Colic lymph node (tissue), 1 donor: ENCODE measurements around a stretch of chr6.

DNA sequence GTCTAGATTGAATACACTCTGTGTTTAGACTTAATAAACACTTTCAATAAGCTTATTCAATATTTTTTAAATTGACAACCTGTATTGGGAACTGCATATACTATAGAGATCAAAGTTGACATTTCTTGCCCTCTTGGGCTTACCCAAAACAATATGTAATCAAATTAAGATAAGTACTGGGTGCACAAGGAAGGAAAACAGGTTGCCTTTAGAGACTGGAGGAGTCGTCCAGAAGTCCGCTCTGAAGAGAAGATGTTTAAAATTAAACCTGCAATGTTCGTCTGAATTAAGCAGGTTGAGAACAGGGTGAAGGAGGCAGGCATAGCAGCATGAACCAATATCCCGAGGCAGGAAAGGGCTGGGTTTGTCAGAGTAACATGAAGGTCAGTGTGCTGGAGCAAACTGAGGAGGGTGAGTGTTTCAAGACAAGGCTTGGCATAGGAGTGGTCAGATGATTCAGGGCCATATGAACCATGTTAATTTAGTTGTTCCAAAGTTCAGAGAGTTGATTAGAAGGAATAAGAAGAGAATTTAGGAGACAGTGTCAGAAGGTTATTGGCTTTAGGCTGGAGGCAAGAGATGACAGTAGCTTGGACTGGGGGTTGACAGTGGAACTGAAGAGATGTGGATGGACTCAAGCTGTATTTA is 93.2 kb downstream of the UTRN start:
- PRO-cap, result no peak

DNA sequence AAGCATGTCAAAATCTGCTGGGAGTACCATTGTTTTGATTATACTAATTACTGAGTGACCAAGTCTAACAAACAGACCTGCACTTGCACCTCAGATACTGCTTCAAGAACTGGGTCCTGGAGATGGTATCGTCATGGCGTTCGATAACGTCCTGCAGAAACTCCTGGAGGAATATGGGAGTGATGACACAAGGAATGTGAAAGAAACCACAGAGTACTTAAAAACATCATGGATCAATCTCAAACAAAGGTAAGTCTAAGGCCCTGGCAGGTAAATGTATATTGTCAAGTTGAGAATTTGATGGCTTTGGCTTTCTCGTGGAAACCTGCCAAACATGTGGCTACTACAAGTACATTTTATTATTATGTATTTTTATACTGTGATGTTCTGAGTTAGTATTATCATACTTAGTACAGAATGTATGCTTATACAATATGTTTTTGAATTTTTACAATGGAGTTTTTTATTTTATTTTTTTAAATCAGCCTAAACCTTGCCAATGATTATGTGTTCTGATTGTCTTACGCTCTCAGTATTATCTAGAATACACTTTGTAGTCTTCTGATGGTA is 272.0 kb downstream of the UTRN start:
- PRO-cap, result no peak

DNA sequence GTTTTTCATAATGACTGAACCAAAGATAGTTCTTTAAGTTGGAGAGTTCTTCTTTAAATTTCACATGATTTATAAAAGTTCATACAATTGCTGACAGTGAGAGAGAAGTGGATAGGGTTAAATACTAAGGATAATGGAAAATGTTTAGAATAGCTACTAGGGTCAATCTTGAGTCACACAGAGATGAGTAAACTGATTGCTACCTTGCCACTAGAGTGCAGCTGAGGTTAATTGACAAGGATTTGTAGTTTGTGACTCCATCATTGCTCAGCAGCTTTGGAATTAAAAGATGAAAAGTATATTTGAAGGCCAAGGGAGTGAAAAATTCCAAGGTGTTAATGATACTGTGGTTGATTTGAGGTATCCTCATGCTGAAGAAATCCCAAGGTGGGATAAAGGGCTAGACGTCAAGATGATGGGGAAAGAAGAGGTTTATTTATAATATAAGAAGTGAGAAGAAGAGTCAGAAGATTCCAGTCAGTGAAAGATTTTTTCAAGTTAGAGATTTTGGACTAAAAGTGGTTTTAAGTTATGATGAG is 524.0 kb downstream of the UTRN start:
- PRO-cap, result no peak

GRCh38 chr6:144810309-144810649 is 525.1 kb downstream of the UTRN start:
- PRO-cap, result no peak

GRCh38 chr6:144977116-144978013 is 692.2 kb downstream of the UTRN start:
- PRO-cap, result no peak

DNA sequence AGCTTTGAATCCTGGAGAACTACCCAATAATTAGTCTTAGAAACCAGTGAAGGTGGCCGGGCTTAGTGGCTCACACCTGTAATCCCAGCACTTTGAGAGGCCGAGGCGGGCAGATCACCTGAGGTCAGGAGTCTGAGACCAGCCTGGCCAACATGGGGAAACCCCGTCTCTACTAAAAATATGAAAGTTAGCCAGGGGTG is 29.0 kb upstream of the STXBP5 start:
- PRO-cap, result no peak

GRCh38 chr6:147297246-147298418 is 93.4 kb downstream of the STXBP5 start:
- PRO-cap, result no peak

GRCh38 chr6:147507331-147508190 is 929 bp upstream of the SAMD5 start:
- PRO-cap, result no peak

- PRO-cap, result no peak
Observed at GRCh38 chr6:148271828-148272419, 70.7 kb upstream of the SASH1 start.

DNA sequence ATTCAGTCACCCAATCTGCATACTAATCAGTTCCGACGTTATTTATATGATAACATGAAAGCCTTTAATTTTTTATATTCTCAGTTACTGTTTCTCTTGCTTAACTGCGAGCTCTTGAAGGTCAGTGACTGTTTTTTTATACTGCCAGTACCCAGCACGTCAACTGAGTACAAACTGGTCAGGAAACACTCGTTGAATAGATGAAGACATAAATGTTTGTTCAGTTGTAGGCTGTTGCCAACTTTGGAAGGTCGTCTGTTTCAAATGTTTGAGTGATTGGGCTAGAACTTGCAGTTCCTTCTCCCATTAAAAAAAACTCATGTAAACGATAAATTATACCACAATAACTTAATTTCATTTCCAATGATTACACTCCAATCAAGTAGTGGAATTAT is 80.9 kb downstream of the SASH1 start:
- PRO-cap, result no peak

DNA sequence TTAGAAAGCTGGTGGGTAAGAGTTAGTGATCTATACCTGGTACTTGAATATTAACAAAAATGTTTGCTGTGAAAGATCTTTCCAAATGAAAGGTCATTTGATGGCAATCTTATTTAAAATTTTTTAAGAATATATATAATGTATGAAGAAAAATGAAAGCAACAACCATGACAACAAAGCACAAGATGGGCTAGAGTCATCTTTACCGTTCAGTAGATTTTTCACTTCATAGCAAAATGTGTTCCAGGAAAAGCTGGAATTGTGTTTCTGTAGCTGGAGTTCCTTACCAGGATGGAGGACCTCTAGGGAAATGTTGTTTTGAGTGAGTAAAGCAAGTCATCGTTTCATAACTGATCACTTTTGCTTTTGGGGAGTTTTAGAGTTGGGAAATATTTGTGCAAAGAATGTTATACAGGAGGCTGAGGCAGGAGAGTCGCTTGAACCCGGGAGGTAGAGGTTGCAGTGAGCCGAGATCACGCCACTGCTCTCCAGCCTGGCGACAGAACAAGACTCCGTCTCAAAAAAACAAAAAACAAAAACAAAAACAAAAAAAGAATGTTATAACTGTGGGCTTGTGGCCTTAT is 151.6 kb downstream of the SASH1 start:
- PRO-cap, result no peak

DNA sequence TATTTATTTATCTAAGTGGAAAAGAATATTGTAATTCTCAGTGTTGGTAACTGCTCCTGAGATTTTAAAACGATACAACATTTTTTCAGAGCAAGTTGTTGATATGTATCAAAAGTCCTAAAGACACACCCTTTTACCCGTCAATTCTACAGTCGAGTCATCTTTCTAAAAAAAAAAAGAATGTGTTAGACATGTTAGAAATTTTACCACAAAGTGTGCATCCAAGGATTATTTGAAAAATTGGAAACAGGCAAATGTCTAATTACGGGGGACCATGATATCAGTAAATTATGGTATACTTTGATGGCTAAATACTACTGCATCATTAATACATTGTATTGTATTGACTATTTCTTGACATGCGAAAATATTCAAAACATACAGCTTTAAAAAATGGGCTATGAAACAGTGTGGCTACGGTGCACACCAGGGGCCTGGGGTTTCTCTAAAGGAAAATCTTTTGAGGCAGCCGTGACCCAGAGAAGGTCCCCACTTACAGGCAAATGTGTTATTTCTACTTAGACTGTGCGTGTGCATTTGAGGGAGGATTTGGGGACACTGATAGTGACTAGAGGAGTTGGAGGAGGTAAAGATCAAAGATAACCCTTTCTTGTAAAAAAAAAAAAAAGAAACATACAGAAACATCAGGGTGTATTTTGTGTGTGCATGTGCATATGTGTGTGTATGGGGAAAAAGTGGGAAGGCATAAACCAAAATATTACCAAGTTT is 160.7 kb downstream of the SASH1 start:
- PRO-cap, result no peak

- PRO-cap, result no peak
Observed at GRCh38 chr6:148559776-148560562, 186.9 kb upstream of the UST start.

DNA sequence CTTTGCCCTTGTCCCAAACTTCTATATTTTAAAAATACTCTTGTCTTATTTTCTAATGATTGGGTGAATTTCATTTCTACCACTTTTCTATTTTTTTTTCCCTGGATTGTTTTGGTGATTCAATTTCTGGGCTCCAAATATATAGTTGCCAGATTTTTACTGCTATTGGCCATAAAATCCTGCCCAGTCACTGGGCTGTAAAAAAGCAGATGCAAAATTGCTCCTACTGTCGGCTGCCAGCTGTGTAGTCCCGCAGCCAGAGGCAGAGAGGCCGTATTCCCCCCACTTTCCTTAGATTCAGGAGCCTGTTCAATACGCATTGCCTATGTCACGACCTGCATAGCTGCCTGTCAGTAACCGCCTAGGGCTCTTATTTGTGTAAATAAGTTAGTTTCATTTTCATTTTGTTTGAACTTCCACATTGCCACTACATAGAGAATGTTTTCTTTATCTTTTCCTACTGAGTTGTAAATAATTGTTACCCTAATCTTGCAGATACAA is 46.1 kb upstream of the UST start:
- PRO-cap, result no peak

GRCh38 chr6:148750681-148751633 is 4.1 kb downstream of the UST start:
- PRO-cap, result no peak

GRCh38 chr6:148784259-148784781 is 37.5 kb downstream of the UST start:
- PRO-cap, result no peak

- PRO-cap, result no peak
Observed at GRCh38 chr6:148983060-148983909, 236.5 kb downstream of the UST start.

DNA sequence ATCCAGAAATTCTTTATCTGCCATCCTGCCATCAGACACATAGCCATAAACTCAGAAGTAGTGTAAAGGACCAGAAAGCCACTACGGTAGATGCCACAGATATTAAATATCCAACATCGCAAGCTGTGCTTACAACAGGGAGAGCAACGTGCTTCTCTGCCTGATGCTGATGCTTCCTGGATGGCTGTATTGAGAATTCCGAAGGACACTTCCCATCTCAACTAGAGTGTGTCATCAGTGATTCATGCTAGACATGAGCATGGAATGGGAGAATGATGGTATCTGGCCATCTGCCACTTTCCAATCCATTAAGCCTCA is 265.1 kb downstream of the UST start:
- PRO-cap, result no peak

DNA sequence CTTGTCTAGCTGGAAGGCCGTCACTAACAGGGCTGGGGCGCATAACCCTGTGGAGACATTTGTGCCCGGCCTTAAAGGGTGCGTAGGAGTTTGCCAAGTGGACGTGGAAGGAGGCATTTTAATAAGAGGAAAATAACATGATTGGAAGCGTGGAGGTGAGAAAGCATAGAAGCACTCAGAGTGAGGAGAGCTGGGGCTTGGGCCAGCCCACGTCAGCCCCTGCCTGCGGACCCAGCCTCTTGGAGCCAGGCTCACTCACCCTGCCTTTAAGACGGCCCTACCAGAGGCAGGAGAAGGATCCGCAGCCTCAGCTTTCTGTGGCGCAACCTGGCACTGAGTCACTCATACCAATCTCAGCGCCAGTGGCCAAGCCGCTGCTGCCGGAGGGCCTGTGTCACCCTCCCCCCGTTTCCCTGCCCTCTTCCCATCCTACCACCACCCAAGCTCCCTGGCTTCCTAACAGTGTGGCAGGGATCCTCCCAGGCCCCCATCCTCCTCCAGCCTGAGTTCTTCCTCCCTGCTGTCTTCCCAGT is 285.1 kb downstream of the UST start:
- PRO-cap, result no peak

DNA sequence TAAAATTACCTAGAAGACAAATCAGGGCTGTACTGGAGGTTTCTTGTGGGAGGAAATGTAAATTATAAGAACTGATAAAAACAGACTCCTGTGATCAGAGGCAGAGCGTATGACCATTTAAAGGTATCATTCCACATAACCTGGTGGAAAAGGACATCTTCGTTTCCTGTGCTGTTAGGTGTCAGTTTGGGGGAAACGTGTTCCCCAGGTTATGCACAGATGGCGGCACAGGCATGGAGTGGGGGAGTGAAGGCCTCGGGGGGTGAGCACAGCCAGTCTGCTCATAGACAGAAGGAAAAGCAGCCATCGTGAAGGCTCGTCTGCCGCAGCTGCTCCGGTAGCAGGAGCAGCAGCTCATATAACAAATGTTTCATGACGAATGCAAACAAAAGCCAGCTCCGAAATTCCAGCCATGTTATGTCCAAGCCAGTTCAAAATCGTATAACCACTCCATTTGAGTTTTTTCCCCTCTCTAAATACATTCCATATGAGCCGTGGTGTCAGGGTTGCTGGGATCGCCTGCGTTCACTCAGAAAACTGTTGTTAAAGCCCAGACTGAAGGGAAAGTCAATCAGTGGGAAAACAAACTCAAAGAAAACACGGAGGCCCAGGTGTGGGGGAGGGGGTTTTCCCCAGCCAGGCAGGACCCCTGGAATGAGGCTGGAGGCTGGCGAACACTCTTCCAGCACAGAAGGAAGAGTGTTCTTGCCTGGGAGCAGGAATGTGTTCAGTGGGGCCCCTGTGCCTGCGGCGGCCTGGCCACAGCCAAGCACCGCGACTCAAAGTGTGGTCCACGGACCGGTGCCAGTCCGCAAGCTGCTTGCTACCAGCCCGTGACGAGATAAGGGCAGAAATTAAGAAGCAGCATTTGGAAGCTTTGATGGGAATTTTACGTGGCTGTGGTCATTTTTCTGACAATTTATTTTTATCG is 280.4 kb upstream of the TAB2 start:
- PRO-cap, result no peak